Smooth muscle cell (in vitro differentiated cells): Measurements from ENCODE around the gene GRIK4.

DNA sequence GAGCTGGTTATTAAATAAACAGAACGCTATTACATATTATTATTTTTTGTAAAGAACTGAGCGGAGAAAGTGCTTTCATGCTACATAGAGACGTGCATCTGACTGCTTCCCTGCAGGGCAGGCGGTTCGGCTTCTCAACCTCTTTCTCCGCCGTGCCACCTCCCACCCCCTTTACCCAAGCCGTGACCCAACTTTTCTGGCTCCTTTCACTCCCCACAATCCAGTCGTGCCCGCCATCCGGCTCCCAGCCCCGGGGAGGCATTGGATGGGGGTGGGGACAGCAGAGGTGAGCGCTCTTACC, 875 bp downstream of the NECTIN1 start:
- RAMPAGE, long total RNA: no peak

DNA sequence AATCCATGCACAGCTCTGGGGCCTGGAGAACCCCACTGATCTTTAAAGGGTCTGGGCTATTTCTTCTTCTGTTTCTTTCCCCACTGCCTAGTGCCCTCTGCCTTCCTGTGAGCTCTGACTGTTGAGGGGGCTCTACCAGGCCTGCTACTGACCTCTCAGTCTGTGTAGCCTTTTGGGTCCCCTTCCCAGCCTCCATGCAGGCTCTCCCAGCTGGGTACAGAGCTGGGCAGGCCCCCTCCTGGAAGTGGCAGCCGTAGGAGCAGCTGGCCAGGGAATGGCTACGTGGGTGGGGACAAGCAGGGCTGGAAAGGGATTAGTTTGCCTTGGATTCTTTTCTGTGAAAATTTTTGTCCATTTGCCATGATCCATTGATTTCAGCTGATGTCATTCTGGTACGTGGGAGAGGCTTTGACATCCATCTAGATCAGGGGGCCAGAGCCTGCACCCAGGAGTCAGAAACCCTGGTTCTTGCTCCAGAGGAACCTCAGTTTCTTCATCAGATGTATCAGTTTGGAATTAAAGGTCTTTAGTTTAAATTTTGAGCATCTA, 23.9 kb upstream of the NECTIN1 start:
- RAMPAGE, long total RNA: no peak

DNA sequence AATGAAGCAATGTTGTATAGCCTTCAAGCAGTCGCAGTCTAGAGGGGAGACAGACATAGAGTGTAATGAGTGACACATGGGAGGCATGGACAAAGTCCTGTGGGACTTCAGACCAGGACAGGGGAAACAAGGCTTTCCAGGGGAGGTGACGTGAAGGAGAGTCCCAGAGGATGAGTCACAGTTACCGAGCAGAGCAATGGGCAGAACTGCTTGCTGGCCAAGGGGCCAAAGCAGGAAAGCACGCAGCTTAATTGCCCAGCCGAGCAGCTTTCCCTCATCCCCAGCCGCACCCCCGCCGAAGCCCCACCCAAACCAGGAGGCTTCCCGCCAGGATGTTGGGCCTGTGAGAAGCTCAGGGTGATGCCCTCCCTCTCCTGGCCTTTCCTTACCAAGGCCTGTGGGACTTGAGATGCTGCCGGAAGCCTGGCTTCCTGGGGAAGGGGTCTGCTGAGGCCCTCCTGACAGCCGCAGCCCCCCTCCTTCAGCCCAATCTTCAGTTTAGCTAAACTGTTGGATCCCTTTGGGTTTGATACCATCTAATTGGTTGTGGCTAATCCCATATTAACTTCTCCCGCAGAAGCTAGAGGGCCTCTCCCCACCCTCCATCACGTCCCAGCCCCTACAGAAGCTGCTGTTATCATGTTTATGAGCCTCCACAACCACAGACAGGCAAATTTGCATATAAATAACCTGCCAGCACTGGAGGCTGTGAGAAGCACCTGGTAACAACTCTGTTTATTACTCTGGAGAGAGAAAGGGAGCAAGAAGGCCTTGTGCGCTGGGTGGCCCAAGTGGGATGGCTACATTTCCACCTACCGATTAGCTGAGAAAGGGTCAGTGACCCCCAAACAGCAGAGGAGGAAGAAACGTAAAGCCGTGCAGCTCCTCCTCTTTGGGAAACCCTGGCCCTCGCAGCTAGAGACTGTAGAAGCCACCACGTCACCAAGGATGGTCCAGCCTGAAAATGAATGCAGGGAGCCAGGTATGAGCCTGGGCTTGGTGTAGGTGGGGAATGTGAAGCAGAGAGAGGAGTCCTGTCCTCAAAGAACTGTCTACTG, 80.0 kb downstream of the TRIM29 start:
- RAMPAGE, long total RNA: no peak

DNA sequence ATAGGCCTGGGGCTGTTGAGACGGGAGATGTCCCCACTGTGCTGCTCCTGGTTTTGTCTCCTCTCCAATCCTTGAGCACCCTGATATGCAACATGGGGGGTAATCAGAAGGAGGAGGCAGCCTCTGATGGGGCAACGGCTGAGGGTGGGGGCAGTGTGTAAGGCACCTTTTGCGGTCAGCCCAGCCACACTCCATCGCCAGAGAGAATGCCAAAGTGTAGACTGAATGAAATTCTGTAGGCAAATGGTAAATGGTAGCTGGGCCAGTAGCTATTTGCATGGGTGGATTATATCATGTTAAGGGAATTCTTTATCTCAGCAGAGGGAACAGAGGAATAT, 26.6 kb downstream of the TRIM29 start:
- RAMPAGE, long total RNA: no peak

GRCh38 chr11:120127183-120127598, 10.7 kb downstream of the TRIM29 start:
- RAMPAGE, long total RNA: no peak

- RAMPAGE, long total RNA: no peak
Observed at GRCh38 chr11:120135519-120136288, 2.2 kb downstream of the TRIM29 start.

DNA sequence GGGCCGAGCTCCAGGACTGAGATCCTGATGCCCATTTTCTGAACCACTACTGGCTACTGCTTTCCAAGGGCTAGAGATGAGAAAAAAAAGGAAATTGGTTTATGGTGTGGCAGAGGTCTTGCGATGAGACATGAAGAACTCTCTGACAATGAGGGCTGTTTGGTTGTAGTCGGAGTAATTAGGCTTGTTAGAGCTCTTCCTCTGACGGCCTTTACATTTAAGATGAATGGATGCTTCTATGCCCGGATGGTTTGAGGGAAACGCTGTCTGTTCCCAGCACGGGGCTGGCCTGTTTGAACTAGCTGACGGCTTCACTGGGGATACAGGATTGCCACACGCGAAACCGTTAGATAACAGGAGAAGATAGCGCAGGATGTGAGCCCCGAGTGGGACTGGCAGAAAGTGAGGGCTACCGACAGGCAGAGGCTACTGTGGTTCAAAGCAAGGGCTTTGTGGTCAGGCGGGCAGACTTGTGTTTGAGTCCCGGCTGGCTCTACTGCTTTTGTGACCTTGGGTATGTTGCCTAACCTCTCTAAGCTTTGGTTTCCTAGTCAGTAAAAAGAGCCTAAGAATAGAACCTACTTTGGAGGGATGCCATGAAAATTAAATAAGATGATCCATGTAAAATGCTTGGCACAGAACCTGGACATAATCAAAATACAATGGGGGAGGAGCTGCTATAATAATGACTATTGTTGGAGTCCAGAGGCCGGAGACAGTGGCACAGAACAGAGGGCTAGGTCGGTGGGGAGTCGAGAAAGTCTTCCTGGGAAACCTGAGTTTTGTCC, 2.8 kb upstream of the OAF start:
- RAMPAGE, long total RNA: no peak

GRCh38 chr11:120289403-120289730, 35.7 kb upstream of the TLCD5 start:
- RAMPAGE, long total RNA: no peak

GRCh38 chr11:120385065-120385571, 48.9 kb downstream of the ARHGEF12 start:
- RAMPAGE, long total RNA: no peak

DNA sequence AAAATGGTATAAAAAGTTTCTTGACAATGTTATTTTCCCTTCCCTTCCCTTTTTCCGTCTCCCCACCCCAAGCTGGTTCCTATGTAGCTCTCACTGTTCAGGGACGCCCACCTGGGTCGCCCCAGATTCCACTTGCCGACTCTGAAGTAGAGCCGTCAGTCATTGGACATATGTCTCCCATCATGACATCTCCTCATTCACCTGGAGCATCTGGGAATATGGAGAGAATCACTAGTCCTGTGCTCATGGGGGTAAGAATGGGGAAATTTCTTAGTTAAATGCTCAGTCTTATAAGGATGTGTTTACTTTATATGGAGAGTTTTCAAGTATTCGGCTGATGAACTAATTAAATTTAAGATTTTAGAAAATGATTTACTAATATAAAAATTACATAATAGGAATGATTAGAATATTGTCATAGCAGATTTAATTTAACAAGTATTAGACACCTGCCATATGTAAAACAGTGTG, 83.5 kb upstream of the GRIK4 start:
- RAMPAGE, long total RNA: no peak

- RAMPAGE, long total RNA: no peak
Observed at GRCh38 chr11:120457120-120457587, 54.4 kb upstream of the GRIK4 start.

DNA sequence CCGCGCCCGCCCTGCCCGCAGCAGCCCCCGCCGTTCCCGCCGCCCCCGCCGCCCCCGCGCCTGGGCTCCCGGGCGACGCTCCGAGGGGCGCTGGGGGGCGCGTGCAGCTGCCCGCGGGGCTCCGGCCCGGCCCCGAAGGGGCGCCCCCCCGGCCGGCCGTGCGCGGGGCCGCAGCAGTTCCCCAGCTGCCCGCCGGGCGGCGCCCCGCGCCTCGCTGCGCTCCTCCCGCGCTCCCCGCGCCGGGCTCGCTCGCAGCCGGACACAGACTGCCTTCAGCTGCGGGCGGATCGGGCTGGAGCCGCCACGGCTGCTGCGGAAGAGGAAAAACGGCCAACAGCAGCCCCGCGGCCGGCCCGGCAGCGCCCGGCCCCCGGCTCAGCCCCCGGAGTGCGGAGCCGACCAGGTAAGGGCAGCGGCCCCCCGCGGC, at the start of gene GRIK4:
TSS of gene GRIK4 (plus strand) at position 264 of the 427 bp plus-strand sequence.
- RAMPAGE, long total RNA: no peak

- RAMPAGE, long total RNA: no peak
Observed at GRCh38 chr11:120776005-120776892, 247.7 kb upstream of the TBCEL start.

DNA sequence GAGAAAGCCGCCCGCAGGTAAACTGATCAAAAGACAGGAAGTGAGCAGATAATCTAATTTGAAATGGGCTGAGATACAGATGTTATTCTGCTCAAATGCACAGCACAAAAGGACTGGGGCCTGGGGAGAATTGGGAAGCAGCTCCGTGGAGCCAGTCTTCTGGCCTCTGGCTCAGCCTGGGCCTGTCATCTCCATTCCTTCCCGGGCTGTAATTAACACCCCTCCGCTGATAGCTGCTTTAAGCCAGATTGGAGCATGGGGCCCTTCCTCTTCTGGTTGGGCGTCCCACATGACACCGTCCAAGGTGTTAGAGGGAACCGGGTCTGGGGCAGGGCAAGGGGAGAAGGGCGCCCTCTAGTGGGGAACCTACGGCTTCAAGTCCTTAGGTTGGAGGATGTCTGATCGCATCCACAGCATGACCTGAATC, 94.4 kb upstream of the TBCEL start:
- RAMPAGE, long total RNA: no peak

- RAMPAGE, long total RNA: no peak
Observed at GRCh38 chr11:121372842-121373497, 79.1 kb upstream of the SORL1 start.

DNA sequence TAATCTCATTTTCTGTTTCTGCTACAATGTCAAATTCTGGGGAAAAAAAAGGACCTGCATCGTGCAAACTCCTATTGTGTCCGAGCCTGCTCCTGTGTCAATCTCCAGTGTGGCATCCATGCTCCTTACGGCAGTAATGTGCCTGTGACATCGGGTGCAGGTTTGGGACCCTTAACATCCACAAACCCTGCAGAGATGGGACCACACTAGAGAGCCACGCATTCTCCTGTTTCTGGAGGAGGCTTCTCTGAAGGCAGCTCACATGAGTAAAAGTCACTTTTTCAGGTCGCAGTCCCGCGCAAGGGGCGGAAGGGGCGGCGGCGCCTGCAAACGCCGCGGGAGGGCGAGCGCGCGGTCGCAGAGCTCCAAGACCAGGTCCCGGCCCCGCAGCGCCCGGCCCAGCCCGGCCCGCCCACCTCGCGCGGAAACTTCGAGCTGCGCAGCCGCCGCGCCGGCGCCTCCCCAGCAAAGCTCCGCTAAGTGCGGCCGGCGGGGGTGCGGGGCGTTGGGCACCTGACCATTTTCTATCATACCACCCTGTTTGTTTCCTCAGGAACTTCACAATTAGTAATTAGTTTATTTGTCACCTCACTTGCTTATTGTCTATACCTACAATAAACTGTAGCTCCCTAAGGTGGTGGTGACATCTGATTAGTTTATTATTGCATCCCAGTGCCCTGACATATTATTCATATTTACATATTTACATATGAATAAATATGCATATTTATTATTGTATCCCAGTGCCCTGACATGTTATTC, 25.0 kb upstream of the SORL1 start:
- RAMPAGE, long total RNA: no peak

DNA sequence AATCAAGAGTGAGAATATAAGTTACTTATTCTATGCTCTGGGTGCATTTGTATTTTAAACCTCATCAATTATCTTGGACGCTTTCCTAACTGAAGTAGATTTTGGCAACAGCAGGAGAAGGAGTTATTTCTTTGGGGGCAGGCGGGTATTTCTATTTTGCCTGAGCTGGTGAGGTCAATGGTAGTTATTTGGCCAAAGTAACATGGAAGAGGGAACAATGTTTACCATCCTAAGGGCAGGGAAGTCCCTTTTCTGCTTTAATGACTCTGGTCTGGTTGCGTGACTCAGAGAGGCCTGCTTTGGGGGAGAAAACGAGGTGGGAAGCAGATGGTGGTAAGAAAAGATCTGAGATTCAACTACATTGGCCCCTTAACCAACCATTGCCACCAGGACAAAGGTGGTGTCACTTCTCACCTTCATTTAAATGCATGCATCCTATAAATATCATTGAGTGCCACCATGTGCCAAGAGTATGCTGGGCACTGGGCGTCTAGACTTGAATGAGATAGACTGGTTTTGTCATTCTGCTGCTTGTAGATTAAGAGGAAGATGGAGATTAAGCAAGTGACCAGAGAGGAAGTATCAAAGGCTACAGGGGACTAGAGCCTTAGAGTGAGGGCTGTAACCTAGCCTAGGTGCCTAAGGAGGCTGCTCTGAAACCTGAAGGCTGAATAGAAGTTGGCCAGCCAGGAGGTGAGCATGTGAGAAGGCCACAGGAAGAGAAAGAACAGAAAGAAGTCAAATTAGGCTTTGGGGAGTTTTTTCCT, 3.7 kb upstream of the SORL1 start:
- RAMPAGE, long total RNA: no peak

DNA sequence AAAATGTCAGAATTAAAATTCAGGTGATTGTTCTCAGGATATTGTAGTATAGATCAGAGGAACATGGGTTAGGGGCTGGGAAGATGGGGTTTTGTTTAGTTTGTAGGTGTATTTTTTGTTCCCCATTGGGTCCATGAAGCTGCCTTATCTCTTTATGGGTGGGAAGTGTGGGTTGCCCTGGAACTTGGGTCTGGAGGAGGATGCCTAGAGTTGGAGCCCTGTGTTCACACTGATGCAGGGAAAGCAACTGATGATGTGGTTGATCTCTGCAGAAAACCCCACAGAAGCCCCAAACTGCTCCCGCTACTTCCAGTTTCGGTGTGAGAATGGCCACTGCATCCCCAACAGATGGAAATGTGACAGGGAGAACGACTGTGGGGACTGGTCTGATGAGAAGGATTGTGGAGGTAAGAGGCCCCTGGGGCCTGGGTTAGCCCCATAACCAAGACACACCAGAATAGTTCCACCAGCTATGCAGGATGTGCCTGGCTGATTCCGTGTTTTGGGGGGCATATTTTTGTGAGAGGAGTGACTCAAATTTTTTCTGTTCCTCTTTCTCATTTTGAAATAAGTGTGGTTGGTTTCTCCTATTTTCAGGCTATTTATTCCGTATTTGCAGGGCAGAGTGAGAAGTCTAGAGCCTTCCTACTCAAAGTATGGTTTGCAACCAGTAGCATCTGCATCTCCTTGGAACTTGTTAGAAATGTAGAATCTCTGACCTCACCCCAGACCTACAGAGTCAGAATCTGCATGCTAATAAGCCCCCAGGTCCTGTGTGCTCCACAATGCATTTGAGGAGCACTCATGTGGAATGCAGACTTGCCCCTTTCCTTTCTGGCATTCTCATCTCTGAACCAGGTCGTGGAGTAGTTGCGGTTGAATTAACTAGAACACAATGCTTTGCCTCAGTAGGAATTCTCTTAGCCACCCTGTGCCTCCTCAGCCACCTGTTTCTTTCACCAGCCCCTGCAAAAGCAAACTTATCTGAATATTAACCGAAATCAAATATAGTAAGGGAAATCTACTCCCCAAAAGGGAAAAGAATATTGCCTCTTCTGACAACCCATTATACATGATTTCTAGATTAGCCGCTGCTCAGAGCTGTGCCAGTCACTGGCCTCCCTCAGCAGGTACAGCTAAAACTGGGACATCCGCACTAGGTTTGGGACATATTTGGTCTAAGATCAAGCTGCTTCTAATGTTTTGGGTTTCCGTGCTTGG, 138.1 kb downstream of the SORL1 start:
- RAMPAGE, long total RNA: no peak

DNA sequence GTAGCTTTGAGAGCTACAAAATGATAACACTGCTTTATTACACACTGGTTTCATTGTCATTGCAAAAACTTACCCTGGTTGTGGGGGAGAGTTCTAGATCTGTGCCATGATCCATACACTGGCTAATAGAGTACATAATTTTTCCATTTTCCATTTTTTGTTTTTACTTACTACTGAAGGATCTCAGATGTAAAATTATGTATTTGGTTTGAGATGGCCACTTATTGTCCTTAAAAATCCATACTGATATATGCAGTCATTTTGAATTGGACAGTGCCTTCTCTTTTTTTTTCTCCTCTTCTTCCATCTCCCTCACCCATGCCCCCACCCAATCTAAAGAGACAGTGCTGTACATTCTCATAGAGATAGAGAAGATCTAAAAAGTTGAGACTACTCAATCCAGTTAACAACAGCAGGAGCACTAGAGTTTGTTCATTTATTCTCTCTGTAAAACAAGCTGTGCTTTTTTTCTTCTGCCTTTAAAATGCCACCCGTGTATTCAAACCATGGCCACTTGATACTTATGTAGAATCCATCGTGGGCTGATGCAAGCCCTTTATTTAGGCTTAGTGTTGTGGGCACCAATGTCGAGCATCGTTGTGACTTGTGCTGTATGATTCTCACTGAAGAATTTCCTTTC, 178.3 kb downstream of the SORL1 start:
- RAMPAGE, long total RNA: no peak

DNA sequence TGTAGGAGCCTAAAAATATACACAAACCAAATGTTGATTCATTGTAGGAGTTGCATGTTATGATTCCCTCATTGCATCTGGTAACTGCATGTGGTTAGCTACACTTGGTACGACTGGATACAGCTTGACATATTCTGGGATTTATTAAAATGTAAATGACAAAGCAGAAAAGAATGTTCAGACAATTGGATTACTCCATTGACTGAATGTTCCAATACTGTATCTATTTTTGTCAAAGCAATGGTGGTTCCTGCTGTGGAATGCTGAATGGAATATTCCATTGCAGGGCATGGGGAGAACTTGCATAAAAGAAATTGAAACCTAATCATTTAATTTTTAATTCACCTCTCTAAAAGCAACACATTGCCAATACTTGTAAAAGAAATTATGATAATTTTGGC, 30.7 kb downstream of the BLID start:
- RAMPAGE, long total RNA: no peak